SP-49 (cell line): ENCODE data around the gene PPP1R2.

GRCh38 chr3:194824583-194825172 lies 139.0 kb downstream of the FAM43A start:
- PRO-cap: no peak

- PRO-cap: no peak
Observed at GRCh38 chr3:194854917-194855526, 169.3 kb downstream of the FAM43A start.

DNA sequence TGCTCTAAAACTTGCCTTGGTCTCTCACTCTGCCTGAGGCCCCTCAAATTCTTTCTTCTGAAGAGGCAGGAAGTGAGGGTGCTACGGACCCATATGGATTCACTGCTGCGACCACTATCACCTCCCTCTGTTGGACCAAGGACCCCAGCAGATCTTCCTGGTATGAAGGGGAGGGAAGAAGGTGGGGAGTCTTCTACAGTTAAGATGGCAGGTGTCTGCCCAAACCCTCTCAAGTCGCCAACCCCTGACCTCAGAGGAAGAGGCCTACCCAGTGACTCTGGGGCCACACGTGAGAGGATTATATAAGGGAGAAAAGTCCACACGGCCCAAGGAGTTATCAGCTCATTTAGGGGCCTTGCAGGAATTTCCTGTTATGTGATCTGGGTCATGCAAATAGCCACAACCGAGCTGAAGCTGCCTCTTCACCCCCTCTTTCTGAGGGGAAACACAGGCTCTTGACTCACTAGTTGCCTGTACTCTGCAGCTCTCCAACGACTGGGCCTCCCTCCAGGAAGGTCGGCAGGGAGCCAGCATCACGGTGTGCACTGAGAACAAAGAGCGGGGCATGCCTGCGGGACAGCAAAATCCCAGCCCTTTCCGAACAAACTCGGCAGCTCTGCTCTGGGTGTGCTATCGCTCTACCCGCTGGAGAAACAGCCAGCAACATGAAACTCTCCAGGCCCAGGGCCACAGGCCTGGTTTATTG lies 116.0 kb downstream of the XXYLT1 start:
- PRO-cap: no peak

- PRO-cap: no peak
Observed at GRCh38 chr3:195260551-195261106, 10.3 kb downstream of the XXYLT1 start.

- PRO-cap: unidirectional peak, plus-strand start at chr3:195442144; unidirectional peak, plus-strand start at chr3:195442402
Observed at GRCh38 chr3:195441817-195442712, 755 bp downstream of the ACAP2 start.

GRCh38 chr3:195524259-195524845 lies 18.8 kb downstream of the PPP1R2 start:
- PRO-cap: no peak

GRCh38 chr3:195542309-195542564 lies 888 bp downstream of the PPP1R2 start:
- PRO-cap: no peak

GRCh38 chr3:195543047-195544073 lies at the start of gene PPP1R2:
Gene PPP1R2 (minus strand): TSS chr3:195543325.
- PRO-cap: unidirectional peak, minus-strand start at chr3:195543265; unidirectional peak, minus-strand start at chr3:195543290

DNA sequence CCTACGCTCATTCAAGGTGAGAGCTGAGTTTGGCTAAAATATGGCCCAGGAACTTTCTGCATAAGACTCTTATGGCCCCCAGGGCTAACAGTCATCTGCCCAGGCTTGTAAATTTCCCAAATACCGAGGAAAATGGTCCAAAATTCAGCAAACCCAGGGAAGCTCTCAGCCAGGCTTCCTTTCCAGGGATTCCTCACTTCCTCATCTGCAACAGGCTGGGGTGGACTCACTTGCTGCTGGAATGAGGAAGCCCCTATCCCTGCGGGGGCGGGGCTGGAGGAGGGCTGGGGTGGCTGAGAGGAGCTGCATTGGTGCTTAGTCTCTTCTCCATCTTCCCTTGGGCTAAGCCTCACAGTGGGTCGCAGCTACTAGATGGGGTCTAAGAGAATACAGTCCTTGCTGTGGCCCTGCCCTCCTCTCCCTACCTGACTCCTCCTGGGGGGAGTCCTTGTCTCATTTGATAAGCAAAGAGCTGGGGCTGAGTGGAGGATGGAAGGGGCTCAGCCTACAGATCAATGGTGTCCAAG lies 28.5 kb upstream of the APOD start:
- PRO-cap: no peak

GRCh38 chr3:195617656-195618135 lies 34.0 kb upstream of the APOD start:
- PRO-cap: no peak

DNA sequence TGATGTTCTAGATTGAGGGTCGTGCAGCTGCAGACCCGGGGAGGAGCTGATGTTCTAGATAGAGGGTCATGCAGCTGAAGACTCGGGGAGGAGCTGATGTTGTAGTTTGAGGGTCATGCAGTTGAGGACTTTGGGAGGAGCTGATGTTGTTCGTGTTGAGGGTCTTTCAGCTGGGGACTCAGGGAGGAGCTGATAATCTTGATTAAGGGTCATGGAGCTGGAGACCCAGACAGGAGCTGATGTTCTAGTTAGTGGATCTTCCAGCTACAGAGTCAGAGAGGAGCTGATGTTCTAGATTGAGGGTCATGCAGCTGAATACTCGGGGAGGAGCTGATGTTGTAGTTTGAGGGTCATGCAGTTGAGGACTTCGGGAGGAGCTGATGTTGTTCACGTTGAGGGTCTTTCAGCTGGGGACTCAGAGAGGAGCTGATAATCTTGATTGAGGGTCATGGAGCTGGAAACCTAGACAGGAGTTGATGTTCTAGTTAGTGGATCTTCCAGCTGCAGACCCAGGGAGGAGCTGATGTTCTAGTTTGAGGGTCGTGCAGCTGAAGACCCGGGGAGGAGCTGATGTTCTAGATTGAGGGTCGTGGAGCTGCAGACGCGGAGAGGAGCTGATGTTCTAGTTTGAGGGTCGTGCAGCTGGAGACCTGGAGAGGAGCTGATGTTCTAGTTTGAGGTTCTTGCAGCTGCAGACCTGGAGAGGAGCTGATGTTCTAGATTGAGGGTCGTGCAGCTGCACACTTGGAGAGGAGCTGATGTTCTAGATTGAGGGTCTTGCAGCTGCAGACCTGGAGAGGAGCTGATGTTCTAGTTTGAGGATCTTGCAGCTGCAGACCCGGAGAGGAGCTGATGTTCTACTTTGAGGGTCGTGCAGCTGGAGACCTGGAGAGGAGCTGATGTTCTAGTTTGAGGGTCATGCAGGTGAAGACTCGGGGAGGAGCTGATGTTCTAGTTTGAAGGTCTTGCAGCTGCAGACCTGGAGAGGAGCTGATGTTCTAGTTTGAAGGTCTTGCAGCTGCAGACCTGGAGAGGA lies 61.3 kb upstream of the APOD start:
- PRO-cap: no peak

DNA sequence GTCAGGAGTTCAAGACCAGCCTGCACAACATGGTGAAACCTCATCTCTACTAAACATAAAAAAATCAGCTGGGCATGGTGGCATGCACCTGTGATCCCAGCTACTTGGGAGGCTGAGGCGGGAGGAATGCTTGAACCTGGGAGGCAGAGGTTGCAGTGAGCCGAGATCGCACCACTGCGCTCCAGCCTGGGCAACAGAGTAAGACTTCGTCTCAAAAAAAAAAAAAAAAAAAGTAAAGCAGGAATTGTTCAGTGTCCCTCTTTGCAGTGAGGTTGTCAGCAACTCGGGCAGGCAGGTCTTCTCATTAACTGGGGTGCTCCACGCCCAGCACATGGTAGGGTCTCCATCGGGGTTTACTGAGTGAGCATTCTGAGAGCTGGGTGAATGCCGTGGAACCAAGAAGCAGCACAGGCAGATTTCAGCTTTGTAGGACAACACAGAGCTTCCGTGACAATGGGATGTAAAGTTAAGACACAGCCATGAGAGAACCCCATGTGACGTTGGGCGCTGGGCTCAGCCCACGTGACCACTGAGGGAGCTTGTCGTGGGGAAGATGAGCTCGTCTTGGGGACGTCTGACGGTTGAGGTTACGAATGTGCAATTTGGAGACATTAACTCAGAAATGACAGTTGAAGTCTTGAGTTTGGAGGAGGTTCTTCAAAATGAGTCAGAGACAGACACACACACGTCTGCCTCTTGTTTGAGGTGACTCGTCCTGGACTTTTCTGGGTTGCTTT lies 51.6 kb upstream of the MUC20 start:
- PRO-cap: no peak

- PRO-cap: no peak
Observed at GRCh38 chr3:195724855-195725205, 4.1 kb downstream of the MUC20 start.

DNA sequence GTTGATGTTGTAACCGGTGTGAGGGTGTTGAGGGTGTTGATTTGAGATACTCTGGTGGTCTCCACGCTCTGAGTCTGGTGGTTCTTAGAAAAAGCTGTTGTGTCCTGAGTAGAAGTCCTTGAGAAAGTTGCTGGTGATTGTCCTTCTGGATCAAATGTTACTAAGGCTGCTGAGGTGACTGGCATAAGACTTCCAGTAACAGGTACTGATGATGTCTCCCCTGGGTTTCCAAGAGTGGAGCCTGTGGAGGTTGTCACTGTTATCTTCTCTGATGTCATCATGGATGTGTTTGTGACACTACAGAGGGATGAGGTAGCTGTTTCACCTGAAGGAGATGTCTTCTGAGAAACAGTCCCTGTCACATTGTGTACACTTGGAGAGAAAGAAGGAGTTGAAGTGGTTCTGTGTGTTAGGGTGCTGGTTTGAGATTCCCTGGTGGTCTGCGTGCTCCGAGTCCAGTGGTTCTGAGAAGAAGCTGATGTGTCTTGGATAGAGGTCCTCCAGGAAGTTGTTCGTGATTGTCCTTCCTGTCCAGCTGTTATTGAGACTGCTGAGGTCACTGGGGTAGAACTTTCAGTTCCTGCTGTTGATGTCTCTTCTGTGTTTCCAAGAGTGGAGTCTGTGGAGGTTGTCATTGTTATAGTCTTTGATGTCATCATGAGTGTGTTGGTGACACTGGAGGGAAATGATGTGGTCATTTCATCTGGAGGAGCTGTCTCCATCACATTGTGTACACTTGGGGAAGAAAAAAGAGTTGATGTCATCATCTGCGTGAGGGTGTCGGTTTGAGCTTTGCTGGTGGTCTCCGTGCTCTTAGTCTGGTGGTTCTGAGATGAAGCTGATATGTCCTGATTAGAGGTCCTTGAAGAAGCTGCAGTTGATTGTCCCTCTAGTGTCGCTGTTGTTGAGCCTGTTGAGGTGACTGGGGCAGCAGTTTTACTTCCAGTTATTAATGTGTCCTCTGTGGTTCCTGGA lies 20.9 kb downstream of the MUC4 start:
- PRO-cap: no peak

- PRO-cap: no peak
Observed at GRCh38 chr3:195805300-195805638, 6.5 kb downstream of the MUC4 start.

DNA sequence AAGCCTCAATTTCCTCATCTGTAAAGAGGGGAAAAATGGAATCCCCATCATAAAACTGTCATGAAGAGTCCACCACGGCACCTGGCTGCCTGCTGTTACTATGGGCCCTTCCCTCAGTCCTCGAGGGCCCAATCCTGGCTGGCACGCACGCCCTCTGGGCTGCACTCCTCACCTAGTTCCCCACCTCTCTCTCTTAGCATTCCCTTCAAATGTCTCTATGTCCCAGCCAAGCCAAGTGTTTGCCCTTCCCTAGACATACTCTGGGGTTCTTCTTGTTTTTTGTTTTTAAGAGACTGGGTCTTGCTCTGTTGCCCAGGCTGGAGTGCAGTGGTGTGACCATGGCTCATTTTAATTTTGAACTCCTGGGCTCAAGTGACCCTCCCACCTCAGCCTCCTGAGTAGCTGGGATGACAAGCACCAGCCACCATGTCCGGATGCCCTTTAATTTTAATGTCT lies 10.0 kb downstream of the TNK2 start:
- PRO-cap: no peak

DNA sequence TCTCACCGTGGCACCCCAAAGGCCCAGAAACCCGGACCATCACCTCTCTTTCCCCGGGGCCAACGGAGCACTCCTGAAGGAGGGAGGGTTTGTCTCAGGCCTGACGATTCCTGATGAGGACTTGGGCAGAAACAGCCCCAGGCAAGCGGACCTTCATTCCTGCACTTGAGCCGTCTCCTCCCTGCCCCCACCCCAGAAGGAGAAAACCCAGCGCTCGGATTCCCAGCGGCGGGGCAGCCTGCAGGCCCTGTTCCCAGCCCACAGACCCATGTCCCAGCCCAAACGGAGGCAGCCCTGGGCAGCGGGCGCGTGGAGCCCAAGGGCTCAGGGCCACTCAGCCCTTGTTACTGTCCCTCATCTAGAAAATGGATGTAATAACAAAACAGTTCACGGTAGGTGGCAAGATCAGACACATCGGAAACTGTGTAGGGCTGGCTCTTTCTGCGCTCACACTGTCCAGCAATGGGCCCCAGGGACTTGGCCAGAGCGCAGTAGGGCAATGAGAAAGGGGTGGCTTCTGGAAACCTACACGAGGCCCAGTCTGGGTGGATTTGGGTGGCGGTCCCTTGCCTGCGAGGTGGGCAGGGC lies 1.9 kb upstream of the TNK2 start:
- PRO-cap: no peak

DNA sequence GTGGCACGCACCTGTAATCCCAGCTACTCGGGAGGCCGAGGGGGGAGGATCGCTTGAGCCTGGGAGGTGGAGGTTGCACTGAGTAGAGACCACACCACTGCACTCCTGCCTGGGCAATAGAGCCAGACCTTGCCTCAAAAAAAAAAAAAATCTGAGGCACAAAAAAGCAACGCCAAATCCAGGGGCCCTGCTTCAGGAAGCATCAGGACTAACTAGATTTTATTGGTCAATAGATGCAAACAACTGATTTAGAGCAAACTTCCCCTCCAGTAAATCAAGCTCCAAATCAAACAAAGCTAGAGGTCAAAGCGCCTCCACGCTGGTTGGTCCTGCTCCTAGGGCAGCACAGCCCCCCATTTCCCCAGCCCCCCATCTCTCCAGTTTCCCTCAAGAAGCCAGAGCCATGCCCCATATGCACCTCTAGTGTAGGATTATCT lies 3.0 kb upstream of the TNK2 start:
- PRO-cap: no peak

- PRO-cap: no peak
Observed at GRCh38 chr3:195911763-195912371, 3.5 kb upstream of the TNK2 start.

GRCh38 chr3:195942718-195943244 lies 34.4 kb upstream of the TNK2 start:
- PRO-cap: no peak